ENCODE measurements around a stretch of chr2.

GRCh38 chr2:45169266-45170219 lies 160.3 kb upstream of the SIX2 start:
- RAMPAGE, long total RNA, result no peak
- RRBS, result 1% methylated on average over 41 of the region's 107 CpGs

DNA sequence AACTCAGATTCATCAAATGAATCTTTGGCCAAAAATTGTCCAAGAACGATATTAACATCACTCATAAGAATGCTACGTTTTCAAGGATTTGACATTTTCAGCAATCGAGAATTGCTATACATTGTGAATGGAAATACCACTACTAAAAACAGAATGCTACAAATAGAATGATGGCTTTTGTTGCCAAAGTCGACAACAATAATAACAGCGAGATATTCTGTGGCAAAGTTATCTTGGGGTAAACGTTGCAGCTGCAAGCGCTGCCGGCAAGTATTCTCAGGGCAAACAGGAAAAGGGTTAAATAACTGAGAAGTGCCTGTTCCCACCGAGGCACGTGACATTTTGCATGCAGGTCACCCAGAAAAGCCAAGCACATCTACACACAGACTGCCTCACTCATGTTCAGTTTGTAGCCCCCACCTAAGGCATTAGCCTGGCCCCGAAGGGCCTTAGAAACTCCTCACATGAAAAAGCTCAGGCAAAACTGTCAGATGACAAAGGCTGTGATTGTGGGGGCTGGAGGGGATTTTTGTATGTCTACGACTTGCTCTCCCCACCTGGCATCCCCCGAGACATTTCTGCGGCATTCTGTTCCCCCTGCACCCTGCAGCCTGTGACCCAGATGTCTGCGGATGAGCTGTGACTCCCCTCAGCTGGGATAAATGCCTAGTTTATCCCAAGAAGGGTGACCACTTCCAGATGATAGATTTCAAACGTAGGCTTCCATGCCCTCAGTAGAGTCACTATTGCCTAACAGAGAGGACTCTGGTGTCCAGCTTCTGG lies 215.1 kb upstream of the SIX2 start:
- RAMPAGE, long total RNA, result no peak
- RRBS, result no CpG with 5 or more reads among the region's 16 CpGs

GRCh38 chr2:45433189-45434000 lies 177.7 kb downstream of the SRBD1 start:
- RAMPAGE, long total RNA, result no peak
- RRBS, result no CpG with 5 or more reads among the region's 5 CpGs

DNA sequence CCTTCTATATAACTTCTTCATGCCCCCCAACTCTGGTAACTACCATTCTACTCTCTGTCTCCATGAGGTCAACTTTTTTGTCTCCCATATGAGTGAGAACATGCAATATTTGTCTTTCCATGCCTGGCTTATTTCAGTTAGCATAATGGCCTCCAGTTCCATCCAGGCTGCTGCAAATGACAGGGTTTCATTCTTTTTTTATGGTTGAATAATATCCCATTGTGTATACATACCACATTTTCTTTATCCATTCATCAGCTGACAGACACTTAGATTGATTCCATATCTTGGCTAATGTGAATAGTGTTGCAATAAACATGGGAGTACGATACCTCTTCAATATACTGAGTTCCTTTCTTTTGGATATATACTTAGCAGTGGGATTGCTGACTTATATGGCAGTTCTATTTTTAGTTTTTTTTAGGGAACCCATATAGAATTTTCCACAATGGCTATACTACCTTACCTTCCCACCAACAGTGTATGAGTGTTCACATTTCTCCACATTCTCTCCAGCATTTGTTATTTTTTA lies 112.4 kb downstream of the SRBD1 start:
- RAMPAGE, long total RNA, result no peak
- RRBS, result no CpG with 5 or more reads among the region's 1 CpG

GRCh38 chr2:45842697-45843841 lies 191.6 kb downstream of the PRKCE start:
- RAMPAGE, long total RNA, result no peak
- RRBS, result no CpG with 5 or more reads among the region's 14 CpGs

- RAMPAGE, long total RNA, result no peak
- RRBS, result no CpG with 5 or more reads among the region's 1 CpG
Measured at GRCh38 chr2:45938275-45938774, 286.9 kb downstream of the PRKCE start.

- RAMPAGE, long total RNA, result no peak
- RRBS, result no CpG with 5 or more reads among the region's 7 CpGs
Measured at GRCh38 chr2:46135770-46136496, 161.3 kb upstream of the EPAS1 start.

GRCh38 chr2:46230112-46230448 lies 67.1 kb upstream of the EPAS1 start:
- RAMPAGE, long total RNA, result no peak
- RRBS, result no CpG with 5 or more reads among the region's 4 CpGs

DNA sequence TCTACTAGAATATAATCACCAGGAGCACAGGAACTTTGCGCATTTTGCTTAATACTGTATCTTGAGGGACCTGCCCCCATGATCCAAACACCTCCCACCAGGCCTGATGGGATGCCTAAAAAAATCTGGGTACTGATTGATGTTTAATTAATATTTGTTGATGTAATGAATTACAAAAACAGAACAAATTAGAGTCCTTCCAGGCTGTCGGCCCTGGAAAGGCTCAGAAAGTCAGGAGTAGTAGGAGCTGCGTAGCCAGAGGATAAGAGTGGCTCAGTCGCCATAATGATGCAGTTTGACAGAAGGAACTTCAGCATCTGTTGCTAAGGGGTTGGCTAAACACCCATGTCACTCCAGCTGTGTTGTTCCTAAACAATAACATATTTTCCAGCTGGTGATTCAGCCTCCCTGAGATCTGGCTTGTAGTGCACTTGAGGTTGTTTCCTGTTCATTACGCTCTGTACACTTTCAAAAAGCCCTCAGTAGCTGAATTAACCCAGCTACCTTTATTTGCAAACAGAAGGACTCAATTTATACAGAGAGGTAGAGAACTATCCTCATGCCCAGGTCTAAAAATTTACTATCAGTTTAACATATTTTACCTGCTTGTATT lies 39.8 kb upstream of the EPAS1 start:
- RAMPAGE, long total RNA, result no peak
- RRBS, result no CpG with 5 or more reads among the region's 5 CpGs

GRCh38 chr2:46259278-46259900 lies 37.8 kb upstream of the EPAS1 start:
- RAMPAGE, long total RNA, result no peak
- RRBS, result no CpG with 5 or more reads among the region's 1 CpG

GRCh38 chr2:46335558-46336408 lies 38.6 kb downstream of the EPAS1 start:
- RAMPAGE, long total RNA, result no peak
- RRBS, result 31% methylated on average over 3 of the region's 20 CpGs

DNA sequence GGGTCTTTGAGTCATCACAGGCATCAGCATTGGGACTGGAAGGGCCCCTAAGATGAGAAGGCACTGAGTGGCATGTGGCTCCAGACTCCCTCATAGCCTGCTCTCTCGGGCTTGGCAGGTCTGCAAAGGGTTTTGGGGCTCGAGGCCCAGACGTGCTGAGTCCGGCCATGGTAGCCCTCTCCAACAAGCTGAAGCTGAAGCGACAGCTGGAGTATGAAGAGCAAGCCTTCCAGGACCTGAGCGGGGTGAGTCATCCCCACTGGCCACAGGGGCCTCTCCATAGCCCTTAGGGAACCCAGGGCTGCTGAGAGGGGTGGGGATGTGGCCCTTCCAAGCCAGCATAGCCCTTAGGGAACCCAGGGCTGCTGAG lies 84.3 kb downstream of the EPAS1 start:
- RAMPAGE, long total RNA, result no peak
- RRBS, result no CpG with 5 or more reads among the region's 6 CpGs

DNA sequence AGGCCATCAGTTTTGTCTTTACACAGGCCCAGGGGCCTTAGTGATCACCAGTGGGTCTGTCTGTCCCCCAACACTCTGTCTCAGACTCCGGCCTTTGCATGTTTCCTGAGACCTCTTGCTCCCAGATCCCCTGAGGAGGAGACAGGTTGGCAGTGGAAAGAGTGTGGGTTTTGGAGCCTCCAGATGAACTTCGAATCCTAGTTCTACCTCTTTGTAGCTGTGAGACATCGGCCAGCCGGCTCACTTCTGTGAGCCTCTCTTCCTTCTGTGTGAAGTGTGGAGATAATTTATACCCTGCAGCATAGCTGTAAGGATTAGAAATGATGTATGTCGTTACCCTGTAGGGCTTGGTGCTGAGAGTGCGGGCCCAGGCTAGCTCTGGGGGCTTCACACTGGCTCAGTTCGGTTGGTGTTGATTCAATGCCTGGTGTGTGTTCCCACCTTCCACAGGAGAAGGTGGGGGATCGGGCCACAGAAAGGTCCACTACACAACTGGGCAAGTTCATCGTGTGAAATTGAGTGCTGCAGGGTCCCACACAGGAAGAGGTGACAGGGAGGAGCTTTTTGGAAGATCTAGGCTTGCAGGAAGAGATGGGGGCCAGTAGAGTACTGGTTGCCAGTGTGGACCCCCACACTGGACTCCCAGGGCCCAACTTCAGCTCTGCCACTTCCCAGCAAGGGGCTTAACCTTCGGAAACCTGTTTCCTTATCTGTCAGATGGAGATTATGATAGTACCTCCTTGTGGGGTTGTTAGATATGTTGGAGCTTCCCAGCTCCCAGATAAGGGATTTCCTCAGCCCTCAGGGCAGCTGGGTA lies 8.3 kb upstream of the ATP6V1E2 start:
- RAMPAGE, long total RNA, result no peak
- RRBS, result no CpG with 5 or more reads among the region's 10 CpGs

- RAMPAGE, long total RNA, result no peak
- RRBS, result no CpG with 5 or more reads among the region's 4 CpGs
Measured at GRCh38 chr2:46564888-46565395, 22.6 kb upstream of the ATP6V1E2 start.

- RAMPAGE, long total RNA, result no peak
- RRBS, result no CpG with 5 or more reads among the region's 2 CpGs
Measured at GRCh38 chr2:46740046-46740780, 41.1 kb downstream of the SOCS5 start.

- RAMPAGE, long total RNA, result no peak
- RRBS, result no CpG with 5 or more reads among the region's 16 CpGs
Measured at GRCh38 chr2:46812101-46813322, 103.1 kb downstream of the MCFD2 start.

DNA sequence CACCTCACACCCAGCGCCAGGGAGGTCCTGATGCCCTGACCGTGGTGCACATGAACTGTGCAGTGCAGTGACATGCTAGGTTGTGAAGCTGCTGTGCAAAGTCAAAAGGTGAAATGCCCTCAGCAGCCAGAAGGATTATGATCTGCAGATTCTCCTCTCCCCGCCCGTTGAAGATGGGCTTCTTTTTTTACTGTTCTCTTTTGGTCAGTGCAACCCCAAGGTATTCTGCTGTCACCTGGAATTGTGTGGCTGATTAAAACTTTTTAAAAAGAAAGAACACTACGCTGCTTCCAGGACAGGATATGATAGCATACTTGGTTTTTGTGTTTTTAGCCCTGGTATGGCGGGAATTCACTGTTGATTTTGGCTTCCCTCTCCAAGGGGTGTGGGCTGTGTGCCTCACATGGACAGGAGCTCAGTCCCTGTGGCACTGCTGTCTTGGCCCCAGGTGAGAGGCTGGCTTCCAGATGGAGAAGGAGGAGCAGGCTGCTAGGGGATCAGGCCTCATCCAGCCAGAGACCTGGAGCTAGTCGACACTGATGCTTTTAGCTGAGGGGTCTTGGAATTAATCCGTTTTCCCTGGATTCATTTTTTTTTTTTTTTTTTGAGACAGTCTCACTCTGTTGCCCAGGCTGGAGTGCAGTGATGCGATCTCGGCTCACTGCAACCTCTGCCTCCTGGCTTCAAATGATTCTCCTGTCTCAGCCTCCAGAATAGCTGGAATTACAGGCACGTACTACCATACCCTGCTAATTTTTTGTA lies 24.1 kb downstream of the TTC7A start:
- RAMPAGE, long total RNA, result no peak
- RRBS, result no CpG with 5 or more reads among the region's 11 CpGs

- RAMPAGE, long total RNA, result no peak
- RRBS, result no CpG with 5 or more reads among the region's 15 CpGs
Measured at GRCh38 chr2:46979538-46980171, 38.6 kb downstream of the TTC7A start.

DNA sequence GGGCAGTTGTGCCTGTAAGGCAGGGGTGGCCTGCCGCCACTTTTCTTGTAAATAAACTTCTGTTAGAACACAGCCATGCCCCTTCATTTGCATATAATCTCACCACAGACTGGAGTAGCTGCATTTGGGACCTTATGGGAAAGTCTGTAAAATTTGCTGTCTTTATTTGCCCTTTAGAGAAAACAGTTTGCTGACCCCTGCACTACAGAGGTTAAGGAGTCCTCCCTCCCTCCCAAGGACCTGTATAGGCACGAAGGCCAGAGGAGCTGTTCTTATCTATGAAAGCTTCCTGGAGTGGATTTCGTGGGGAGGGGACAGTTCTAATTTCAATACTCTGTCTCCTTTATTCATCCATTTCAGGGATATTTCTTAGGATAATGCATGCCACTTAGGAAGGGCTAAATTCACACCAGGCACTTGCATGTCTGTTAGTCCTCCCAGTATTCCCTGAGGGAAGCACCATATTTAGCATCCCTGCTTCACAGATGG lies 42.6 kb downstream of the TTC7A start:
- RAMPAGE, long total RNA, result no peak
- RRBS, result no CpG with 5 or more reads among the region's 3 CpGs

- RAMPAGE, long total RNA, result no peak
- RRBS, result no CpG with 5 or more reads among the region's 10 CpGs
Measured at GRCh38 chr2:47002556-47003597, 61.9 kb downstream of the TTC7A start.